Jurkat, Clone E6-1 (cell line): ENCODE measurements around a stretch of chr16.

GRCh38 chr16:22285519-22286017 lies 11.6 kb upstream of the POLR3E start:
- RRBS = no CpG with 5 or more reads among the region's 6 CpGs

DNA sequence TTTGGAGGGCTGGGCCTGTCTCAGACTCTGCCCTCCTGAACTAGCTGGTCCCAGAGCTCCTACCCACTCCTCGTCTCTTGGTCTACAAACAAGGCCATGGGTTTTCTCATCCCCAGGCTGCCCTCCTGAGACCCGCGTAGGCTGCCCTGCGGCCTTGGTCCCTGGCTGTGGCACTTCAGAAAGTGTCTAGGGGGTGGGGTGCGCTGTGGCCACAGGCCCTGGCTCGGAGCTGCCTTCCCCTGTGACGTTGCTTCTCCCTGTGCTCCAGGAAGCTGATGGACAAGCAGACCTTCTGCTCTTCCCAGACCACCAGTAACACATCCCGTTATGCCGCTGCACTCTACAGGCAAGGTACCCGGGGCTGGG lies 11.9 kb downstream of the POLR3E start:
- RRBS = no CpG with 5 or more reads among the region's 10 CpGs

- RRBS = no CpG with 5 or more reads among the region's 2 CpGs
Measured at GRCh38 chr16:22355574-22356270, 18.7 kb downstream of the CDR2 start.

GRCh38 chr16:22357103-22357571 lies 17.3 kb downstream of the CDR2 start:
- RRBS = no CpG with 5 or more reads among the region's 5 CpGs

- RRBS = no CpG with 5 or more reads among the region's 3 CpGs
Measured at GRCh38 chr16:23119507-23120077, 29.7 kb downstream of the USP31 start.

DNA sequence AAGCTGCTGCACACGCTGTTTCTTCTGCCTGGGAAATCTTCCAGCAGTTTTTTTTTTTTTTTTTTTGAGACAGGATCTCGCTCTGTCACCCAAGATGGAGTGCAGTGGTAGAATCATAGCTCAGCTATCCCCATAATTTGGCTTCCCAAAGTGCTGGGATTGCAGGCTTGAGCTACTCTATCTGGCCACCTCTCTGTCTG lies 34.8 kb upstream of the SCNN1B start:
- RRBS = no CpG with 5 or more reads among the region's 2 CpGs

DNA sequence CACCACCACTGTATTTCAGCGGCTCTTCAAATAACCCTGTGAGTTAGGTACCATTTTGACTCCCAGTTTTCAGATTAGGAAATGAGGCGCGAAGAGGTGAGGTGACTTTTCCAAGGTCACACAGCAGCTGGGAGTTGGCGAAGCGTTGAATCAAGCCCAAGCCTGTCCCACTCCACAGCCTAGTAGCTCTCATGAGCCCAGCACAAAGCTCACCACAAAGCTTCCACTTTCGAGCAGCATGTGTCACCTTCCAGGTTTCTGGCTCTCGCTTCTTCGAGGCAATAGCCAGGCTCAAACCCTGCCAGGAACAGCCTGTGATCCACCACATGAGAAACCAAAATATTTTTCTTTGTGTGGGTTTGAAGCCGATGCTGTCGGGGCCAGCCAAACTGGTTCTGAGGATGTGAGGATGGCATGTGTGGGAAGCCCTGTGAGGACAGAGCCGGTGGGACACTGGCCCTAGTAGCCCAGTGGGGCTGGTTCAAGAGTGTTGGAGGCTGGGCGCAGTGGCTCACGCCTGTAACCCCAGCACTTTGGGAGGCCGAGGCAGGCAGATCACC lies 68.1 kb downstream of the COG7 start:
- RRBS = no CpG with 5 or more reads among the region's 14 CpGs

DNA sequence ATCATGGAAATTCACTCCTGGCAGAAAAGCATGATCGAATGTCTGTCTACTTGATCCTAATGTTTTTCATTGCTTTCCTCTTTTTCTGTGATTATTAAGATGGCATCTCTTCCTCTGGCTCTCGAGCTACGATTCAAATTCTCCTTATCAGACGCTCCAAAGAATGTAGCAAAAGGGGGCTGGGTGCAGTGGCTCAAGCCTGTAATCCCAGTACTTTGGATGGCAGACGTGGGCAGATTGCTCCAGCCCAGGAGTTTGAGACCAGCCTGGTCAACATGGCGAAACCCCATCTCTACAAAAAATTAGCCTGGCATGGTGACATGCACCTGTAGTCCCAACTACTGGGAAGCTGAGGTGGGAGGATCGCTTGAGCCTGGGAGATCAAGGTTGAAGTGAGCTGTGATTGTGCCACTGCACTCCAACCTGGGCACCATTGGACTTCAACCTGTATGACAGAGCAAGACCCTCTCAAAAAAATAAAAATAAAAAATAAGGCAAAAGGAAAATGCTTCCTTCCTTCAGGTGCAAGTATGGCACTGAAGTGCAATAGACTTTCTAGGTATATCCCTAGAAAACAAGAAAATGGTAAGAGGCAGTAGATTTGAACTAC lies 35.6 kb downstream of the COG7 start:
- RRBS = no CpG with 5 or more reads among the region's 7 CpGs

GRCh38 chr16:23465922-23466204 lies 12.9 kb upstream of the COG7 start:
- RRBS = no CpG with 5 or more reads among the region's 1 CpG

GRCh38 chr16:23488043-23488622 lies 22.2 kb downstream of the GGA2 start:
- RRBS = no CpG with 5 or more reads among the region's 5 CpGs

DNA sequence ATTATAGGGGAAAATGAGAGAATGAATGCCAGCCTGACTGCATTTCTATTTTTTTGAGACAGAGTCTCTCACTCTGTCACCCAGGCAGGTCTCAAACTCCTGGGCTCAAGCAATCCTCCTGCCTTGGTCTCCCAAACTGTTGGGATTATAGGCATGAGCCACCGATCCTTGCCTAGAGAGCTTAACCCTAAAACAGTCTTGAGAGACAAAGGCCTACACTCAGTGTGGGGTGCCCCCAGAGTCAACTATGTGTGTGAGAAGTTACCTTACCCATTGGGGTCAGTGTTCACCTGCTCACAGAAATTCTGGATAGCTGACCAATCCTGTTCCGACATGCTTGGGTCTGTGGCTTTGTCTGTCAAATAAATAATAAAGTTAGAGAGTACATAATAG lies 14.9 kb downstream of the GGA2 start:
- RRBS = no CpG with 5 or more reads among the region's 2 CpGs

- RRBS = 94% methylated on average over 3 of the region's 32 CpGs
Measured at GRCh38 chr16:23508509-23509567, 1.5 kb downstream of the GGA2 start.

DNA sequence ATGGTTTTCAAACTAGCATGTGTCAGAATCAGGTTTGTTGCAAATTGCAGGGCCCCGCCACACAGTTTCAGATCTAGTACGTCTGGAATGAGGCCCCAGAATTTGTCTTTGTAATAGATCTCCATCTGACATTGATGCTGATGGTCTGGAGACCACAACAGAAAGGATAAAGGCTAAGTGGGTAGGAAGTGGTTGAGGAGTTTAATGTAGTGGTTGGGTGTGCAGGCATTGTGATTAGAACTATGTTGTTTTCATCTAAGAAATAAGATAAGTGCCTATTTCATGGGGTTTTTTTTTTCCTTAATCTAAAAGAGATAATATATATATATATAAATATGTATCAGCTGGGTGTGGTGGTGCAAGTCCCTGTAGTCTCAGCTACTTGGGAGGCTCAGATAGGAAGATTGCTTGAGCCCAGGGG lies 4.5 kb upstream of the GGA2 start:
- RRBS = no CpG with 5 or more reads among the region's 2 CpGs

GRCh38 chr16:23669888-23670785 lies 8.6 kb upstream of the PLK1 start:
- RRBS = no CpG with 5 or more reads among the region's 6 CpGs

GRCh38 chr16:23764605-23765015 lies 9.8 kb downstream of the CHP2 start:
- RRBS = no CpG with 5 or more reads among the region's 2 CpGs

- RRBS = no CpG with 5 or more reads among the region's 15 CpGs
Measured at GRCh38 chr16:23848503-23849470, 13.0 kb downstream of the PRKCB start.

- RRBS = no CpG with 5 or more reads among the region's 5 CpGs
Measured at GRCh38 chr16:24185100-24185758, 70.9 kb upstream of the CACNG3 start.

- RRBS = no CpG with 5 or more reads among the region's 4 CpGs
Measured at GRCh38 chr16:24571031-24571382, 31.6 kb downstream of the RBBP6 start.

- RRBS = no CpG with 5 or more reads among the region's 22 CpGs
Measured at GRCh38 chr16:24919316-24920268, 73.8 kb downstream of the SLC5A11 start.

- RRBS = 2% methylated on average over 38 of the region's 65 CpGs
Measured at GRCh38 chr16:25014165-25015201, 686 bp downstream of the ARHGAP17 start.